Ileum (tissue), 1 donor: ENCODE measurements around a stretch of chr6.

DNA sequence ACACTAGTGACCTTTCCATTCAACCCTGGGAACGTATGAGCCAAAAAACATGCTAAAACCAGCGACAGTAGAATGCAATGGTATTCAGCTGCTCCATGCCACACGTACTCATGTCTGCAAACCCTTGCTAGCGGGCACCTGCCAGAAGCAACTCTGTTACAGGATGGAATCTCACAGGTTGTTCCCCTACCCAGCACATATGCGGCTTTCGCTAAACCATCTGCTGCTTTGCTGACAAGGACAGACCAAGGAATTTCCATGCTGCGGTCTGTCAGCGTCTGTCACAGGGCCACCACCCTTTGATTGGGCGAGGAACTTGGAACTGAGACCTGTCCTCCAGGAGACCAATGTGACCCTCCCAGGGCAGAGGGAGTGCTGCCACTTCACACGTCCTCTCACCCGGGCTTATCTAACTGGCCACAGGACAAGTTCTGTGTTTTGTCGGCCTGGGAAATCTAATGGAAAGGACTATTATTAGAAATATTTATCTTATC, 16.6 kb downstream of the MYLK4 start:
- PRO-cap, result no peak

DNA sequence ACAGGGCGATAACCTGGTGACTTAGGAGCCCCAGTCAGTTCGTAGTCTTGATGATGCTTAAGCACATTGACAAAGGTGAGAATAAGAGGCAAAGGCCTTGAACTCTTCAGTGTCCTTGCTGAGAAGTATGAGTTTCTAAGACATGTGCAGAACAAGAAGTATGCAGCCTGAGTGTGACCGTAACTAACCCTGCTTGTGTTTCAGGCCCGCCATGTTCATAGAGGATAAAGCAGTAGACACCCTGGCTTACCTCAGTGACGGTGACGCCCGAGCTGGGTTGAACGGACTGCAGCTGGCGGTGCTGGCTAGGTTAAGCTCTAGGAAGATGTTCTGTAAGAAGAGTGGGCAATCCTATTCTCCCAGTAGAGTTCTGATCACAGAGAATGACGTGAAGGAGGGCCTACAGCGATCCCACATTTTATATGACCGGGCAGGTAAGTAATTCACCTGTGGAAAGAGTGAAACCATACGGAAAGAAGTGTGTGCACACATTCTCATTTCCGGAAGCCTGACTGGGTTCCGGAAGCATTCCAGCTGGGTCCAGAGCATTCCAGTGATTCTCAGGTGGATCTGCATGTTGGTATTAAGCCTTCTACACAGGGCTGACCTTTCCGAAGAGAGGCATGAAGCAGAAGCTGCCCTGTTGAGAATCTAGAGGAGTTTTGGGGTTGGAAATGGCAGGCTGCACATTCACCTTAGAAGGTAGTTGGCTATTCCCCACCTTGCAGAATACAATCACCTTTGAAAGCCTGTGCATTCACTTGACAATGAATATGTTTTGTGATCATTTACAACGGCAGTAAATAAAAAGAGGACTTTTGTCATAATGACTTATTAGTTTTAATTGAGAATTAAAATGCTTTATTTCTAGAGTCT, 14.1 kb downstream of the WRNIP1 start:
- PRO-cap, result no peak

- PRO-cap, result no peak
These were observed 17.0 kb downstream of the WRNIP1 start for GRCh38 chr6:2782125-2782617.

- PRO-cap, result no peak
These were observed 25.3 kb downstream of the WRNIP1 start for GRCh38 chr6:2790374-2791055.

- PRO-cap, result no peak
These were observed 23.0 kb downstream of the SERPINB1 start for GRCh38 chr6:2818605-2819165.

DNA sequence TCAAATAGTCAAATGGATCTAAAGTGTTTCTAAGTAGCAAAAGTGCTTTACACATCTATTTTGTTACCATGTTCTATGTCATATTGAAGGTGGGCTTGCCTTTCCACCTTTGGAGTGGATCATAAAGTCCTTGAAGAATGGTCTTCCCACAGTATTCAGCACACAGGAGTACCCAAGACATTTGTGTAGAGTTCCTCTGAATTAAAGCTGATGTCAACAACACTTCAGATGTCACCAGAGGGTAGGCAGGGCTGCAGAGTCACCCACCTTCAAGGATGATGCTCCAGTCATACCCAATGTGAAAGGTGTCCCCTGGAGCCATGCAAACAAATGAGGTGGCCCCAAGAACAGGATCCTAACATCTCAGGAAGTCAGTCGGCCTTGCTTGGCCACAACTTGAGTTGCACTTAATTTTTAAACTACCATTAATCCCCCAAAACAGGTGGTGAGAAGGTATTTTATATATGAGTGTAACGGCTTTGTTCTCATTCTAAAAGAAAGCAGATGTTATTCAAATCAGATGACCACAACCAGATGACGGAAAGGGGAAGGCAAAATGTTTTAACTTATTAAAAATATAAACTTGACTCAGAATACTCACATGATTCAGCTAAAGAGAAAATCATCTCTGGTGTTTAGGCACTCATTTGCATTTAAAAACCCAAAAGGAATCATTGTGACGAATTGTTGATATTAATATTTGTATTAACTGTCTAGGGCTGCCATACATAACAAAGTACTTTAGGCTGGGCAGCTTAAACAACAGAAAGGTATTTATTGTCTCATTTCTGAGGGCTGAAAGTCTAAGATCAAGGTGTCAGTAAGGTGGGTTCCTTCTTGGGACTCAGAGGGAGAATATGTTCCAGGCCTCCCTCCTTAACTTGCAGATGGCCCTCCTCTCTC, 21.1 kb upstream of the SERPINB1 start:
- PRO-cap, result no peak

- PRO-cap, result no peak
These were observed 21.7 kb downstream of the SERPINB9 start for GRCh38 chr6:2881371-2881870.

DNA sequence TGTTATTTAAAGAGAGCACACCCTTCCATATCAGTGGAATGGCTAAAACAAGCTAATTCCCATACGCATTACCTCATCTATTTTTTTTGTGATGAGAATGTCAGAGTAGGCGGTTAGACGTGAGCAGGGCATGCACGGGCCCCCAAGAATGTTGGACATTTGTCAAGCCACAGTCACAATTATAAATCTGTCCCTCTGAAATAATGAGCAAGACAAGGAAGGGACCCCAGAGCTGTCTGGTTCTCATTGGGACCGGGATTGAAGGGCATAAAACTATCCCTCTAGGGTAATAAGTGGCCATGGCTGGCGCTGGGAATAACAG, 33.0 kb downstream of the SERPINB6 start:
- PRO-cap, result no peak

- PRO-cap, result no peak
These were observed 22.9 kb downstream of the SERPINB6 start for GRCh38 chr6:2948034-2949219.

DNA sequence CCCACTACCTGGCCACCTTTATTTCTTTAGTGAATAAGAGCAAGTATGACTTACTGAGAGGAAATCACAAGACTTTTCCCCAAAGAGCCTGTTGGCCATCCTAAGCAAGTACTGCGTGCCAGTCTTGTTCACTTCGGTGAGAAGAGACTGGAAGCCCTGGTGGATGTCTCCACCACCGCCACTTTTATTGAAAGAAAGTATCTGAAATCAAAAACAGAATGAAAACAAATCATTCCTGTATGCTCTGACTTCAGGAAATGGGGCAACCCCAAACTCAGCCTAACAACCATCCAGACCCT, 15.9 kb downstream of the SERPINB6 start:
- PRO-cap, result no peak

- PRO-cap, result no peak
These were observed 1.5 kb downstream of the SERPINB6 start for GRCh38 chr6:2969911-2970310.

DNA sequence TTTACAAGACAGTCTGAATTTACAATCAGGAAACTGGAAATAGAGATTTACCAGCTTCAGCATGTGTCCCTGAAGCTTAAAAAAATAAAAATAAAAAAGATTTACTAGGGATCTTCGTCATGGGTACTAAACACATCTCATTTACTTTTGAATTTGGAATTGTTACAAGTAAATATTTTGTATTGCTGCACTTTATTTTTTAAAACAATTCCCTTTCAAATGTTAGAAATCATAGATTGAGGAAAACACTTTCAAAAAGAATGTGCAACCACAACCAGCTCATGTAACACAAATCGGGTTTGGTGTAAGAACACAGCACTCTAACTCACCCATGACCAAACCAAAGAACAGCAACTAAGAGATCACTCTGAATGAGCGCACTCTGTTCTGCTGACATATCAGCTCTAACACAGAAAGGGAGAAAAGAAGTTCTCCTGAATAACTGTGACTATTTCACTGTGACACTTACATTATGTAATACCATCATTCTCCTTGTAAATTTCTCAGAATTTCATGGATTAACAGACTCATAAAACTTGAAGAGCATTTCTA, 6.8 kb upstream of the SERPINB6 start:
- PRO-cap, result no peak

DNA sequence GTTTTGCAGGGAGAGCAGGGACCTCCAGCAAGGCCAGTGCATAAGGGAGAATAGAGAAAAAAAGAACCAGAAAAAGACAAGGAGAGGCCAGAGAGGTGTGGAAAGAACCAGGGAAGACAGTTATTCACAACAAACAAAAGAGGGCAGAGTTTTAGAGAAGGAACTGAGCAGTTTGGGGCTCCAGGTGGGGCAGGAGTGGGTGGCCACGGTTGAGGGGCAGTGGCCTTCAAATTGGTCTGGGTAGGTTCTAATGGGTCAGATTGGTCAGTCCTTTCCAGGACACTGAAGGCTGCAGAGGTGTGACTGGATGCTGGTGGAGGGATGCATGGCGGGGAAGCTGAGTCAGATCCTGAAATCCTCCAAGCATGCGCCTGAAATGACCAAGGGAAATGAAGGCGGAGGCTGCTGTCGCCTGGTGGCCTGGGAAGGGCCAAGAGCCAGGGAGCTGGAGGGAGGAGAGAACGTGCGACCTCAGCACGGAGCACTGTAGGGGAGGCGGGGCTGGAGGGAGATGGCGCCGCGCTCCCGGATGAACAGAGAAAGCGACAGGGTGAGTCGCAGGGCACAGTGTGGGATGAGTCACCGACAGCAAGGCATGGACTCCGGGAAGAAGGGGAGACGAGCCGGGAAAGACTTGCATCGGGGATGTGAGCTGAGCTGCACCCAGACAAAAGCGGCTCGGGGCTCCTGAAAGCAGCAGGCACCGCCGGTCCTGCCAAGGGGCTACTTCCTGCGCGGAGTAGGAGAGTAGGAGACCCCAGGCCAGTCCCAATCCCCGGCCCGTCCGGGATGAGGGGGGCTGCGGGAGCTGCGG, 11.3 kb upstream of the NQO2 start:
- PRO-cap, result bidirectional peak, plus-strand start at position 489 of the sequence, minus-strand start at position 391 of the sequence

DNA sequence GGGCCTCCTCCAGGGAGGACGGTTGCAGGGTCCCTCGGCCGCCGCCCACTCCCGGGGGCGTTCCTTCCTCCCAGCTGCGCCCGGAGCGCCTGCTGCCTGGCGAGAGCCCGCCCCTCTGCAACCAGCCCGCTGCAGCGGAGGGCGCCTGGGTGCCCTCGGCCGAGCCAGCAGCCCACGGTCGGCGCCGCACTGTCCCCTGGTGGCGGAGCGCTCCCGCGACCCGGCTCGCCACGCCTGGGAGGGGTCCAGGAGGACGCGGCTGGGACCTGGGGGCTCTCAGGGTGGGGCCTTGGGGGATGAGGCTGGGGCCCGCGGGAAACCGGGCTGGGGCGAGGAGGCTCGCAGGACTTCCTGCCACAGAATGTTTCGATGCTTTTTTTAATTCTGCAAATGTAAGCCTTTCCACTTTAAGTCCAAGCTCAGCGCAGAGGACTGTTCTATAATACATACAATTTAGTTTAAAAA, 10.7 kb upstream of the NQO2 start:
- PRO-cap, result bidirectional peak, plus-strand start at position 135 of the sequence, minus-strand start at position 117 of the sequence; unidirectional peak, minus-strand start at position 363 of the sequence

- PRO-cap, result no peak
These were observed 4.7 kb upstream of the TUBB2A start for GRCh38 chr6:3162009-3162473.

- PRO-cap, result no peak
These were observed 7.4 kb upstream of the PSMG4 start for GRCh38 chr6:3251374-3251784.

DNA sequence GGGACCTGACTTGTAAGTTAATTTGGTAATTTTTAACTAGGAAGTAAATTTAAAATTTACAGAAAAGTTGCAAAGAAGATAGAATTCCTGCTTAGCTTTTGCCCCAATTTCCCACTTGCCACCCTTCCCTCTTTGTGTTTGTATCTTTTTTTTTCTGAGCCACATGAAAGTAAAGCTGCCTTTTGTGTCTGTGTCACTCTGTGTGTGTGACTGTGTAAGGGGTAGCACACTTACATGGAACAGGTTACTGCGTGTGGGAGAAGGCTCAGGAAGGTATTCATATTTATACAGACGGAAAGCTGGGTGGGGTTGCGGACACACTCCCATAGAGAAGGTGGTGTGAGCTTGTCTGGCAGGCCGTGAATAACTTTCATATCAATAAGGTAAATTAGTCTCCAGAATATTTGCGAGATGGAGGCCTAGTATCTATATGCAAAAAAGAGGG, 6.0 kb downstream of the PSMG4 start:
- PRO-cap, result no peak

DNA sequence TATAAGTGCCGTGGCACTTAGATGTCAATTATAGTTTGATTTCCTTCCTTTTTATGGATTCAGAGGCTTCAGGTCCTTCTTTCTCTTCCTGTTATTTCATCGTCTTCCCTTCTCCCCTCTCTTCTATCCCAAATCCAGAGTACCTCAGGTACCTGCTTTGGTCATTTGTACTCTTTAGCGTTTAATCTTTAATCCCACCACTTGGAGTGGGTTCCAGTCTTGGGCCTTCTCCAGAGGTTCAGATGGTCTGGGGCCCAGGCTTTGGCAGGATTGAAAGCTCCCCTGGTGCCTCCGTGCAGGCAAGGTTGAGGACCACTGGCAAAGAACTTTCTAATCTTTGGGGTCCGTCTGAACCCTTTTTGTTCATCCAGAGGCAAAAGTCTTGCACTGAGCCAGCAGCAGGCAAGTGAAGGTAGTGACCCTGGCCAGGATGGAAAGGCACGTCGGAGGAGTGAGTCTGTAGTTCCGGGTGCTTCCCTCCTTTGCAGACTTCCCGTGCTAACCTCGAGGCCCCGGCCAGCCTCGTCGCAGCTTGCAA, 9.7 kb downstream of the PSMG4 start:
- PRO-cap, result no peak

GRCh38 chr6:3317786-3318561, 59.2 kb downstream of the PSMG4 start:
- PRO-cap, result no peak

GRCh38 chr6:3356973-3357657, 98.4 kb downstream of the PSMG4 start:
- PRO-cap, result unidirectional peak, minus-strand start at chr6:3357166